Helper T cell (primary cell): ENCODE data around the genes MT4 and MT2A.

GRCh38 chr16:55759983-55760951, 72.6 kb downstream of the CES1 start:
- PRO-cap, 2 experiments: no peak in any of the 2 experiments

DNA sequence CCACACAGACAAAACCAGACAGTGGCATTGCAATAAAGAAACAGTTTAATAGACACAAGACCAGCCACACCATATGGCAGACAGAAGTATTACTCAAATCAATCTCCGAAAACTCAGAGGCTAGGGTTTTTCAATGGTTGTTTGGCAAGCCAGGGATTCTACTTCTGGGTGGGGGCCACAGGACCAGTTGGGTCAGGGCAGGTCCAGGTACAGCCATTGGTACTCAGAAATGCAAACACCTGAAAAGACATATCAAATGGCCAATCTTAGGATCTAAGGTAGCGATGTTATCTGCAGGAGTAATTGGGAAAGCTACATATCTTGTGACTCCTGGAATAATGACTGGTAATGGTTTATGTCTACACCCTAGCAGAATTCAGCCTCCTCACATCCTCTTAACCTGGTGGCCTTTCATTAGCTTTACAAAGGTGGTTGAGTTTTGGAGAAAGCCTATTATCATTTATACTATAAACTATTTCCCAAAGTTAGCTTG, 40.8 kb upstream of the CES5A start:
- PRO-cap, 2 experiments: no peak in any of the 2 experiments

- PRO-cap, 2 experiments: peak in 2 of 2 experiments; most common minus-strand start chr16:56191076 (in 2)
Observed at GRCh38 chr16:56190863-56191153, 481 bp upstream of the GNAO1 start.

DNA sequence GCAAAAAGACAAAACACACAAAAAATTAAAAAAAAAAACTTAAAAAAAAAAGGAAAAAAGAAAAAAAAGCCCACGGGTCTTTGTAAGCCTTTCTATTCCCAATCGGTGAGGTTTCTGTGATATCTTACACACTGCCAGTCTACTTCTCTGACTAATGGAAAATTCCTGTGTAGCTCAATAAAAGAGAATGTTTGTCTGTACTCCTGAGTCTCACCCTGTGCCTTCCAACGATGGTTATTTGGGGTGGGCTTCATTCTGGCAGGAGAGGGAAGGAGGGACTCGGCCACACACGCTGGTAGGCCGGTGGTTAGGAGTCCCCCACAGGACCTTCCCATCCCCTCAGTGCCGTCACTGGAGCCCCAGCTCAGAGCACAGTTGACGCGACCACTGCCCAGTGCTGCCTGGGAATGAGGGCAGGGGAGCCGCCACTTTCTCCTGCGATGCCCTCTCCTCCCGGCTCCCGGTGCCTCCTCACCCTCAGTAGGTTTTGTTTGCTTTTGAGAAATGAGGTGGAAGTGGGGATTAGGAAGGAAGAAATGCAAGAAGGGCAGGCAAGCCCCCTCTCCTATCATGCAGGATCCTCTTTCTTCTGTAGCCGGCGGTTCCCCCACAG, 68.0 kb downstream of the AMFR start:
- PRO-cap, 2 experiments: no peak in any of the 2 experiments

GRCh38 chr16:56421868-56422771, 3.2 kb downstream of the AMFR start:
- PRO-cap, 2 experiments: no peak in any of the 2 experiments

GRCh38 chr16:56452129-56452766, 894 bp downstream of the OGFOD1 start:
- PRO-cap, 2 experiments: no peak in any of the 2 experiments

GRCh38 chr16:56551746-56552393, 13.0 kb upstream of the MT4 start:
- PRO-cap, 2 experiments: no peak in any of the 2 experiments

- PRO-cap, 2 experiments: no peak in any of the 2 experiments
Observed at GRCh38 chr16:56564869-56565324, at the start of gene MT4. TSS of gene MT4 (plus strand) at chr16:56565073.

GRCh38 chr16:56607769-56609030, at the start of gene MT2A:
TSS of gene MT2A (plus strand) at chr16:56608584.
- PRO-cap, 2 experiments: peak in 2 of 2 experiments; most common plus-strand start chr16:56608584 (in 2); most common minus-strand start chr16:56608480 (in 2)

DNA sequence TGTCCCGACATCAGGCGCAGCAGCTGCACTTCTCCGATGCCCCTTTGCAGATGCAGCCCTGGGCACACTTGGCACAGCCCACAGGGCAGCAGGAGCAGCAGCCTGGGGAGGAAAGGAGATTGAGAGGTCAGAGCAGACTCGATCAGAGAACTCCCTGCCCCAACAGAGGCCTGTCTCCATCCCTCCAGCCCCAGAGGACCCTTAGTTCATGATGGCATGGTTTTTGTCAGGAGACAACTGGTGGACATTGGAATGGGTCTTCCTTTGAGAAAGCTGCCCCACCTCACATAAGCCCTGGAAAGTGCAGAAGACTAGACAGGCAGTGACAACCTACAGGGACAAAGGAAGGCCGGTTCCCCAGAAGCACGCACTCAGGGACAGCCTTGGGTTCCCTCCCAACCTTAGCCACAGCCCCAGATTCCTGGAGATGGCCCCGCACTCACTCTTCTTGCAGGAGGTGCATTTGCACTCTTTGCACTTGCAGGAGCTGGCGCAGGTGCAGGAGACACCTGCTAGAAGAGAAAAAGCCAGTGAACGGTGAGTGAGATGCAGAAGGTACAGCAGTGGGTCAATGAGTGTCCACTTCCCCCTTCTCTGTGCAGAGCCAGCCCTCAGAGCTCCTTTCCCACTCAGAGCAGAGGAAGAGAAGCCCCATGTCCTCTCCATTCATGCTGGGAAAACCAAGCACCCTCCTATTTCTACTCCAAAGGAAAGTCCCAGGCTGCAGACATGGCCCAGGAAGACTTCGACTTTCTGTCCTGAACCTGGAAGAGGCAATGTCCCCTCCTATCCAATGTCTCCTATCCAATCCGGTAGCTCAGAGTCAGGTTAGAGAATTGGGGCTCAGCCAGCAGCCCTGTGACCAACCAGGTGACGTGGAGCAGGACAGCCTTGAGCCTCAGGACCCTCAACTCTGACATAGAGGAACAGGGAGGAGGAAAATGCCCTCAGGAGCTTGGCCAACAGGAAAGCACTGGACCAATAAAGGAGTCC, 700 bp downstream of the MT1G start:
- PRO-cap, 2 experiments: no peak in any of the 2 experiments

DNA sequence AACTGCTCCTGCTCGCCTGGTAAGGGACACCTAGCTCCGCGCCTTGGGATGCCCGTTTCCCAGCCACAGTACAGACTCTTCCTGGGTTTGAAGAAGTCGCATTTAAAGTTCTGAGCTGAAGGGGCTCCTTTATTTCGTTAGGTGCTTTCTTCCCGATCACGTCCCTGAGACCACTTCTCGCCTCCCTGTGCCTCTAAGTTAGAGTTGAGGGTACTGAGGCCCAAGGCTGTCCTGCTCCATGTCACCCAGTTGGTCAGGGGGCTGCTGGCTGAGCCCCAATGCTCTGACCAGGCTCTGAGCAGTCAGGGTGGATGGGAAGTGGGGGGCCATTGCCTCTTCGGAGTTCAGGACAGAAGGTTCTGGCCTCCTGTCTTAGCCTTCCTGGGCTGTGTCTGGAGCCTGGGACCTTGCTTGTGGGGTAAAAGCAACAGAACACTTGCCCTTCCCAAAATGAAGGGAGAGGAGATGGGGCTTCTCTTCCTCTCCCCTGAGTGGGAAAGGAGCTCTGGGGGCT, 337 bp downstream of the MT1X start:
- PRO-cap, 2 experiments: no peak in any of the 2 experiments

DNA sequence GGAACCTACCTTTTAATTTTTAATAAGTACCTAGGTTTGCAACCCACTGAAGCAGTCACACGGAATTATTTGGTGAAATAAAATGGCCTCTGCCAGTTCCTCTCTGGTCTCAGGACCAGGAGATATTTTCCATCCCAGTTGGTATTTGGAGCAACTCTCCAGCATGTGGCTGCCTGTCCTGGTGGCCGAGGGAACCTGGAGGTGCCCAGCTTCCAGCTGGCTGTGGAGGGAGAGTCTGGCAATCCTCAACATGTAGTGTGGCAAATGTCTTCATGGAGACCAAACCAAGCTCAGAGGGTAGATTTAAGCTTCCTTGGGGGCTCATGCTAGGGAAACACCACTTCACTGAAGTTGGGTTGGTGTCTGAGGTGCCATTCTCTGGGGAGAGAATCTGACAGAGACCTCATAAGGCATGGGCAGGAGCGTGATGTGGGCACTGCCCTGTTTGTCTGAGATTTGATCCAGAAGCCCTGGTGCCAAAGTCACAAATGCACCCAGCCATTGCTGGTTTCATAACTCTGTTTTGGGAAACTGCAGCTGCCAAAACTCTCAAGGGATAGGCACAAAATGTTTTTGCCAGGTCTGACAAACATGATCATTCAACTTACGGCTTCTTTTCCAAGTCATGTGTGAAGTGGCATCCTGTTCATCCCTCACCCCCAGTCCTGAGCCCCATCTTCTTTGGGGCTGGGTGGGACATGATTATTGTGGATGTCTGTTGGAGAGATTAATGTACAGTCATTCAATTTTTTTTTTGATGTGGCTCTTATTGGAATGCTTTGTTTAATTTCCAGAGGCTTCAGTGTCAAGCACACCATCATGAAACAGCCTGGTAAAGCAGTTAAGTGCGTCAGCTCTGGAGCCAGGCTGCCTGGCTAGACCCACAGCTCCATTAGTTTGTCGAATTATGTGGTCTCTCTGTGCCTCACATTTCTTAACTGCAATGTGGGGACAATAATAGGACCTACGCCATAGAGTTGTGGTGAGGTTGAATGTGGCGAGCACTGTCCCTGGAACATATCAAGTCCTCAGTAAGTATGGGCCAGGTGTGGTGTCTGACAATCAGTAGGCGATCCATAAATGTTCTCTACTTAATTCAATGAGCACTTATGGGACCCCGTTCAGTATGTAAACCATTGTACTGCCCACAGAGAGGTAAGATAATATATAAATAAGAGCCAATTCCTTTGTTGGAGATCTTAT, 3.1 kb downstream of the MT1X start:
- PRO-cap, 2 experiments: no peak in any of the 2 experiments

DNA sequence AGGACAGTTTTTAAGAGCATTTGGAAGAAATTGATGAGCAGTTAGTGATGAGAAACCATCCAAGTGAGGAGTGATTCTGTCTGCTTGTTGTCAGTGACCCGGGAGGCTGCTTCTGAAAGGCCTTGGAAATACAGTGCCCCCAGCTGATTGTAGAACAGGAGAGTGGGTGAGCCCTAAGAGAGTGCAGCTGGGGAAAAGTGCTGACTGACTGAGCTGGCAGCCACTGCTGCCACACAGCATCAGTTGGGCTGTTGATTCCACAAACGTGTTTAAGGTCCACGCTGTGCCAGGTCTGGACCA, 18.8 kb downstream of the NUP93 start:
- PRO-cap, 2 experiments: no peak in any of the 2 experiments

DNA sequence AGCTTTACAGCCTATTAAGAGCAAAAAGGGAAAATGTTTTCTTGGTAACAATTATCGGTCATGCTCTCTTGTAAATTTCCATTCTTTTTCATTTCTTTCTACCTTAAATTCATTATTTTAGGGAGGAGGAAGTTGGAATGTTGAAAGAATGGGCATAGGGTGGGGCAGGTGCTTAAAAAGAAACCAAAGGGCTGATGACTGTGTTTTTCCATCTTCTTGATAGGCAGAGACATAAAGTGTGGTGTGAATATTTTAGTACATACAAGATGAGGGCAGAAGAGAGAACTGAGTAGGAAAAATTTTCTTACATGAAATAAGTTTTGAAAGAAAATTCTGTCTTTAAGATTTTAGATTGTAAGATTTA, 20.1 kb downstream of the NUP93 start:
- PRO-cap, 2 experiments: no peak in any of the 2 experiments

- PRO-cap, 2 experiments: no peak in any of the 2 experiments
Observed at GRCh38 chr16:56814649-56815264, 50.2 kb upstream of the SLC12A3 start.

GRCh38 chr16:56848953-56849264, 16.1 kb upstream of the SLC12A3 start:
- PRO-cap, 2 experiments: no peak in any of the 2 experiments

DNA sequence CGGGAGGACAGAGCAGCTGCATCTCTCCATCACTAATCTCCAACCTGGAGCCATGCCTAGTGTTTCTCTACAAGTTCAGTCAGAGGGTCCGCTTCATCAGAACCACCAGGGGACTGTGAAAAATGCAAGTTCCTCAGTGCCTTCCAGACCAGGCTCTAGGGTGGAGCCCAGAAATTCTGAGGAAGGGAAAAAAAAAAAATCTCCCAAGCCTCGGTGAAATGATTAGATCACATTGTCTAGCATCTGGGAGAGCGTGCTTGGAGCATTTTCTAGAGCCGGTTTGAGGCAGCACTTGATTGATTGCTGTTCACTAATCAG, 22.4 kb upstream of the HERPUD1 start:
- PRO-cap, 2 experiments: no peak in any of the 2 experiments

GRCh38 chr16:56932269-56933474, 730 bp downstream of the HERPUD1 start:
- PRO-cap, 2 experiments: peak in 1 of 2 experiments; most common plus-strand start chr16:56932723 (in 1); most common minus-strand start chr16:56932595 (in 1)

GRCh38 chr16:56990588-56991164, 1.3 kb downstream of the NLRC5 start:
- PRO-cap, 2 experiments: no peak in any of the 2 experiments

DNA sequence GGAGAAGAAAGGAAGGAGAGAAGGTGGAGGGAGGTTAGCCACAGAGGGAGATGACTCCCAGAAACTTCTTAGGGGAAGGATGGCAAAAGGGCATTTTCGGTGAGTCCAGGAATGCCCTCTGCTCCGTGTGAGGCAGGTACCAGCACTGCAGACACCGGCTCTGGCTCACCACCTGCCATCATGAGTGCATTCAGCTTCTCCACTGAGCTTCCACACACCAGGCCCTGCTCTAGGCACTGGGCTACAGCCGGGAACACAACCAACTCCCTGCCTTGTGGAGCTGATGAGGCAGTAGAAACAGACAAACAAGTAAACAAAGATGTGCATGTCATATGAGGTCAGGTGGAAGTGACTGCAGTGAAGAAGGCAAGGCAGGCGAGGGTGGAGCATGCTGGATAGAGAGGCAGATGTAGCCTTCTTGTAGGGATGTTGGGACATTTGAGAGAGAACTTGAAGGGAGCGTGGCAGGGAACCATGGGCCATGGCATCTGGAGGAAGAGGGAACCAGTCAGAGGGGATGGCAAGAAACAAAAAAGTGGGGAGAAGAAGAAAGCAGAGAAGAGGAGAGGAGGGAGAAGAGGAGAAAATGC, 4.9 kb downstream of the NLRC5 start:
- PRO-cap, 2 experiments: no peak in any of the 2 experiments